Airway epithelial cell (primary cell): ENCODE measurements around a stretch of chr1.

DNA sequence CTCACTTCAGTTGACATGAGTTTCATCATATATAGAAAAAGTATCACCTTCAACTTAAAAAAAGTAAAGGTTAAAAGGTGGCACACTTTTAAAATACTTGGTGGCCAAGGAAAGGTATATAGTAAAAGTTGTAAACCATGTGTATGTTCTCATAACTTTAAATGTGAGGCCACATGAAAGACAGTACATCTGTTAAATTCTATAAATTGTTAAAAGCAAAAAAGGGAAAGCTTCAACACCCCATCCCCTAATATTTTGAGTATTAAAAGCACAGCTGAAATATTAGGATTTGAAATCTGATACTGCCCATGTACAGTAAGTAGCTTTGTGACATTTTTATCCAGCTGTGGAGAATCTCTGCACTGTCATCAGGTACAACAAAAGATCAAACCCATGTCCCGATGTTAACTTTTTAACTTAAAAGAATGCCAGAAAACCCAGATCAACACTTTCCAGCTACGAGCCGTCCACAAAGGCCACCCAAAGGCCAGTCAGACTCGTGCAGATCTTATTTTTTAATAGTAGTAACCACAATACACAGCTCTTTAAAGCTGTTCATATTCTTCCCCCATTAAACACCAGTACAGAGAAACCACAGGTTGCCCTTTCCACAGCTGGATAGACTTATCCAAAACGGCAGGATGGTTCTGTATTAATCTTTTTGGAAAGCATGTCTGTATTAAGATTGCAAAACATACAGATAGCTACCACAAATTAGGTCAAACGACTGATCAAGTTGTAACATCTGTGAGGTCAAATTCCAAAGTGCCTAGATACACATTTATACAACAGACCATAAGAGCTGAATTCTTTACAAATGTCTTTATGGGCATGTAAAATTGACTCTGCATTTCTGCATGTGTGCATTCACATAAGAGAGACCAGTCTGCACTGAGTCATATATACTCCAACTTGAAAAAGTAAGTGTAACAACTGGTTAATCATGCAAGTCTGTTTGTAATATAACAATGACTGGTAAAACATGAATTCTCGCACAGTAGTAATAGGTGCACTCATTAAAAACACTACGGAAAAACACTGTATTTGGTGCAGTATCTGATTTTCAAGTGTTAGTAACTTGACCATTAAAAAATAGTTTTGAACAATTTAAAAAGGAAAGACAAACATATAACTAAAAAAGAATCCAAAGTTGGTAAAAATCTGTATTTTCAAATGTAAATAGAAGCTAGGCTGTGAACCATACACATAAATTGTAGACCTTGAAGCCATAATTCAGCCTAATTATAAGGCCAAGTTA is 5.1 kb downstream of the IRF2BP2 start:
- RAMPAGE, long total RNA, result no peak

DNA sequence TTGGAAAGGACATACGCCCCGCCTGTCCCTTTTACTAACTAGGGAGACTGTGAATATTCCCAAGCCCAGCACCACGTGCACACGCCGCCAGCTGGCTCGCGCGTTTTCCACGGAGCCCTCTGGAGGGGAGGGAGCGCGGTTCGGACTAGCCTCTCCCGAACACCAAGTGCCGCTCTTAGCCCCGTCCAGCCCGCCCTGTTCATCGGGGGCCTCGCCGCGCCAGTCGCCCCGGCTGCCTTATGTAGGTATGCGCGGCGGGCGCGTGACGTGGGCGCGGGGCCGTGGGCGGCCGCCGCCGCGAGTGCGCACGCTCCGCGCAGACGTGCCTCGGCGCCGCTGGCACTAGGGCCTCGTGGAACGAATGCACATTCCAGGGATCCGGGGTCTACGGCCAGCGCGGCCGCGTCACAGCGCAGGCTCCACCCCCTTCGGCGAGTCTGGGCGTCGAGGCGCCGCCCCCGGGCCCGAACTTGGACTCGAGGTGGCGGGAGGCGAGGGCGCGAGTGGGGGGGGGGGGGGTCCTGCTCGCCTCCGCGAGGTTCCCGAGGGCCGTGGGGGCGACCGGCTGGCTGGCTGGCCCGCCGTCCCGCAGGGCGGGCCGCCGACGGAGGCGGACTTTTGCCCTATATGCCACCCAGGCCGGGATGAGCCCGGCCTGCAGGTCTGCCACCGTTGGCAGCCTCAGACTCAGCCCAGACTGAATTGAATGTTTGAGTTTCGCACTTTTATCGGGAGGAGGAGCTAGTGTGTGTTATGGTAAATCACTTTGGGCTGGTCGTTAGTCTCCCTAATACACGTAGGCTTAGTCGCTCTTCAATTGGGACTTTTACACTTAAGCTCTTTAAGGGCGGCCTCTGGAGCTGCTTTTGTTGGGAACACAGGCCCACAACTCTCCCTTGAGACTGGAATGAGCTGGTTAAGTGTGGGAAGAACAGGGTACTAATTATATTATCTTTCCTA is 968 bp upstream of the IRF2BP2 start:
- RAMPAGE, long total RNA, result start-site peak on the minus strand centred at position 221 of the sequence, 76 bp wide, 88 and 47 reads in 2 replicates

DNA sequence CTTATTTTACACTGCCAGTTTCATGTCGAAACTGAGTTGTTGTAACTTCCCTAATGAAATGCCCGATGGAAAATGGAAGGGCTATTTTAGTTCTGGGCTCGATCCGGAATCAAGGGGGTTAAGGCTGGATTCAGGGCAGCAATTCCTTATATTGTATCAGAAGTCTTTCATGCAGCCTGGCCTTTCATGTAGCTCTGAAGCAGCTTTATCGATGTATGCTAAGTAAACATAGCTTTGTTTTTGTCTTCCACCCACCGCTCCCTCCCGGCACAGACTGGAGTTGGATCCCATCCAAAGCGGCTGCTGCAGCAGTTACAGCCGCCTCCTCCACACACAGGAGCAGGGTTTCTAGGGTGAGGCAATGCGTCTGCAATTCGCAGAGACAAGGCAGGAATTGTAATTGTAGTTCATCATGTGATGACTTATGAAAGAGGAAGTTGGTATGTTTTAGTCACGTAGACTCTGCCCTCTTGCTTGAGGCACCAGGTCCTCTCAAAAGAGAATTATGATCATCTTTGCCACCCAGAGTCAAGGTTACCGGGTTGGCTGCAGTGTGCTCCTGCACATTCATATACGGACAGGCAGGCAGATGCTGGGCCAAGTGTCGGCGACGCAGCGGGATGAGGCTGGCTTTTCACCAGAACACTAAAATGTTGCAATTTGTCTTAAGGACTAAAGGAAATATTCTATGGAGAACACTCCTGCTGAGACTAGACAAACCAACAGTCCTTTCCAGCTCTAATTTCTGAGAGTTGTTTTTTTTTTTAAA is 2.6 kb upstream of the IRF2BP2 start:
- RAMPAGE, long total RNA, result start-site peak on the plus strand centred at position 516 of the sequence, 20 bp wide, 12 and 10 reads in 2 replicates

DNA sequence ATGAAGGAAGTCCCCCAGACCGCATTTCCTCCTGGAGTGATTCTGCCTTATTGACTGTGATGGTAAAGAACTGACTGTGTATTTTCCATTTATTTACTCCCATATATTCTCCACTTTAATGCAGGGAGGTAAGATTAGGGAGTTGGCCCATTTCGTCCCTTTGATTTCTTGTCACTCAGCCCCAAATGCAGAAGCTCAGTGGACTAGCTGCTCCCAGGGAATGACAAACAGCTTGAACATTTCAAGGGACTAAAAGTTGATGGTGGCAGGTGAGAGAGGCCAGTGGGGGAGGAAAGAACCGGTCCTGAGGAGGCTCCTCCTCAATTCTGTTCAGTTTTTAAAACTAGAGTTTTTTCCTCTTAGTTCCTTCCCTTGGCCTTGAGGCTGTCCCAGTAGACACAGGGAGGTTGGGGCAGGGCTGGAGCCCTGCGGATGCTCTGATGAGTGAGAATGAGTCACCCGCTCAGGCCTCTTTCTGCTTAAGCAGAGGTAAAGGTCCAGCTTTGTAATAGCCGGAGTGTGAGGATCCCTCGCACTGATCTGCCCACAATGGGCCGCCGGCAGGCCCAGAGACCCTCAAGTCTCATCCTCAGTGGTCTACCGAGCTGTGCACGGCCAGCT is 49.4 kb upstream of the IRF2BP2 start:
- RAMPAGE, long total RNA, result no peak

GRCh38 chr1:234718873-234719428 is 109.0 kb upstream of the IRF2BP2 start:
- RAMPAGE, long total RNA, result no peak

DNA sequence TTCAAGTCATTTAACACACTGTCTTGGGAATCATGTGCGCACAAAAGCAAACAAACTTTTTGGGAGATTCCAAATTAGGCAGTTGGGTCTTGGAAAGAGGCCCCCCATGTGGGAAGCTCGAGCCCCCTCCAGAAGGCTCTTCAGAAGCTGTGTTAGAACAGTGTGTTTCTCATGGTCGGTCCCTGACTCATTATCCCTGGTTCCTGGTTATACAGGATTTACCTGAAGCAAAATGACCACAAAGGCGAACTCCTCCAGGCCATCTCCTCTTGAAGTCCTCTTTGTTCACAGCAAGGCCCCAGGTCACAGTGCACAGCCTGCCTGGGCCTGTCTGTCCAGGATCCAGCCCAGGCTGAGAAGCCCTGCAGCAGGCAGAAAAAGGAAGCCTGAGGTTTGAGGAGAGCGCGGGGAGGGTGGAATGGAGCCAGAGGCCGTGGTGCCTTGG is 136.7 kb upstream of the IRF2BP2 start:
- RAMPAGE, long total RNA, result no peak

- RAMPAGE, long total RNA, result no peak
These were observed 160.2 kb upstream of the IRF2BP2 start for GRCh38 chr1:234770064-234770665.

- RAMPAGE, long total RNA, result no peak
These were observed 164.9 kb upstream of the IRF2BP2 start for GRCh38 chr1:234774717-234775421.

- RAMPAGE, long total RNA, result no peak
These were observed 232.7 kb upstream of the IRF2BP2 start for GRCh38 chr1:234842427-234843399.

- RAMPAGE, long total RNA, result no peak
These were observed 234.5 kb upstream of the IRF2BP2 start for GRCh38 chr1:234844312-234845017.

DNA sequence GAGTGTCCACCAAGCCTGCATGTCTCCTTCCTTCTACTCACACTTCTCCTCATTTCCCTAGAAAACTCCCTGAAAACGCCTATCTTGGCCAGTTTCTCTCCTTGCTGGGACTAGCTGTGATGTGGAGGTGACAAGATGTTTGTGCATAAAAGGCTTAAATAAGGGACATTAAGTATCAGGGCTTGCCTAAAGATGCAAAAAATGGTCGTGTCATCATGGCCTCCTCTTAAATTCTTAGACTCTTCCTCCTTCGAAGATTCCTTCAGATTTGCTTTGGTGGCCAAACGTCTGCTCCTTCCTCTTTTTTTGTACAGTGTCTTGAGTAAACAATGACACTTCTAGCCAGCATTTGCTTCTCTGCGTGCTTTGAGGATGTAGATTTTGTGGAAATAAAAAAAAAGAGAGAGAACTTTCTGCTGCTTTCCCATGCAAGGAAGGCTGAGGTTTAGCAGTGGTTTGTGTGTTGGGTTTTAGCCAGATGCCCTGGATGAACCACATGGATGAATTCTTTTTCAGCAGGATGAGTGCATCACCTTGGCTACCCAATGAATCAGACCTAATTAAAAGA is 239.2 kb upstream of the IRF2BP2 start:
- RAMPAGE, long total RNA, result no peak

- RAMPAGE, long total RNA, result no peak
These were observed 210.3 kb downstream of the TOMM20 start for GRCh38 chr1:234917984-234919030.

GRCh38 chr1:234924521-234925271 is 203.9 kb downstream of the TOMM20 start:
- RAMPAGE, long total RNA, result no peak

DNA sequence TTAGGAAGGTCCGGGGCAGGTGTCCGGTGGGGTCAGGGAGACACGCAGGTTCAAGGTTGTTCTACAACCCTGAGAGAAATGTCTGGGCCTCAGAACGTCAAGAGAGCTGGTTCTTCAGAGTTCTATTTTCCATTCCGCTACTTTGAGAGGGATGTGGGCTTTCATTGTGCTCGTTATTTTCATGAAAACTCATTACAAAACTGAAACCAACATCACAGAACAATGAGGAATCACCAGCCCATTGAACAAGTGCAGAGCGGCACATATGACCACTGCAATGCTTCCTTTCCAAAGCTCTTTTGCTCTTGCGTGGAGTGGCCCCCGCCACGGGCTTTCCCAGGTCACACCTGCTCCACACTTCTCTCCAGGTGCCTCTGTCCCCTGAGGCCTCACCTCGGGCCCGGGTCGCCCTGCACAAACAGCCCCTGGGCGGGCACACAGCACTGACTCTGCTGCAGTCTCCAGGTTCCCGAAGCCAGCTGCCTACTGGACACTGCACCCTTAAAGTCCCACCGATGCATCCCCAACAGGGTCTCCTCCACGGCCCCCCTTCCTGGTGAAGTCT is 201.8 kb downstream of the TOMM20 start:
- RAMPAGE, long total RNA, result no peak

DNA sequence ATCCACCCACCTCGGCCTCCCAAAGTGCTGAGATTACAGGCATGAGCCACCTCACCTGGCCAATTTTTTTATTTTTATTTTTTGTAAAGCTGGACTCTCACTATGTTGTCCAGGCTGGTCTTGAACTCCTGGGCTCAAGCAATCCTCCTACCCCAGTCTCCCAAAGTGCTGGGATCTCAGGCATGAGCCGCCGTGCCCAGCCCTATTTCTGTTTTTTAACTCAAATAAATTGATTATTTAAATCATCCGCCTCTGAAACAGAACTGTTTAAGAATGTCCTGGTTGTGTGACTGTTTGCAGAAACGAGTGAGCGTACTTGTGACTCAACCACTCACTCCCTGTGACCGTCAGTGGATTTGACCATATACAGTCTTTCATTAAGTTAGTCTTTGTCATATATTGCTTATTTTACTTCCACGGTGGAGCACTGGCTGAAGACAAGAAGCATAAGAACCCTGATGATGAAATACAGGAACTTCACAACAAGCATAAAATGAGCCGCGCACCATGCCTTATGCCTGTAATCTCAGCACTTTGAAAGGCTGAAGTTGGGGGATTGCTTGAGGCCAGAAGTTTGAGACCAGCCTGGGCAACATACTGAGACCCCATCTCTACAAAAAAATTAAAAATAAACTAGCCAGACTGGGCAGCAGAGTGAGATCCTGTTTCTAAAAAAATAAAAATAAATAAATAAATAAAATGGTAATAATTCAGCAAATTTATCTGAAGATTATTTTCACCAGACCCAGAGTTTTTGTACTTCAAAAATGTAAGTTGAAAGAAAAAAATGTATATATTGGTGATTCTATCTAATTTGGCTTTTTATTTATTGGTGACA is 194.0 kb downstream of the TOMM20 start:
- RAMPAGE, long total RNA, result no peak

GRCh38 chr1:234987268-234987947 is 141.2 kb downstream of the TOMM20 start:
- RAMPAGE, long total RNA, result no peak

DNA sequence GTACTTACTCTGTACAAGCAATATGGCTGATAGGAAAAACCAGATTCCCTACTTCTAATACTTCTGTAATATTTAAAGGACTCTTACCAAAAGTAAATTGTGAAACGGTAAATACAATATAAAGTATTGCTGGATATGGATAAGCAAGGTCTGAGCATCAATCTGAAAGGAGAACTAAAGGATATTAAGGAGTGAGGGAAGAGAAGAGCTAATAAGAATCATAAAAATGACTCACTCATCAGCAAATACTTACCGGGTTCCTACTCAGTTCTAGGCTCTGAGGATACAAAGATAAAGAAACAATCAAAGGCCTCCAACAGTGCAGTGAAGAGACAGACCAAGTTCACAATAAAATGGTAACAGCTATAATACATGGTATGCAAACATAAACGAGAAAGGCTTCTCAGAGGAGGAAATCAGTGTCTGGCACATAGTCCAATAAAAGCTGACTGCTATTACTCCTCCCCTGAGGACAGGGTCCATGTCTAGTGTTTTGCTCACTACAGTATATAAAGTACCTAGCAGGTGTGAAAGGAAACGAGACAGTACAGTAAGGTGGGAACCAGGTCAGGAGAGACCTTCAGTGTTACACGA is 4.4 kb downstream of the RBM34 start:
- RAMPAGE, long total RNA, result no peak

- RAMPAGE, long total RNA, result no peak
These were observed 49.9 kb downstream of the ARID4B start for GRCh38 chr1:235277911-235278686.

DNA sequence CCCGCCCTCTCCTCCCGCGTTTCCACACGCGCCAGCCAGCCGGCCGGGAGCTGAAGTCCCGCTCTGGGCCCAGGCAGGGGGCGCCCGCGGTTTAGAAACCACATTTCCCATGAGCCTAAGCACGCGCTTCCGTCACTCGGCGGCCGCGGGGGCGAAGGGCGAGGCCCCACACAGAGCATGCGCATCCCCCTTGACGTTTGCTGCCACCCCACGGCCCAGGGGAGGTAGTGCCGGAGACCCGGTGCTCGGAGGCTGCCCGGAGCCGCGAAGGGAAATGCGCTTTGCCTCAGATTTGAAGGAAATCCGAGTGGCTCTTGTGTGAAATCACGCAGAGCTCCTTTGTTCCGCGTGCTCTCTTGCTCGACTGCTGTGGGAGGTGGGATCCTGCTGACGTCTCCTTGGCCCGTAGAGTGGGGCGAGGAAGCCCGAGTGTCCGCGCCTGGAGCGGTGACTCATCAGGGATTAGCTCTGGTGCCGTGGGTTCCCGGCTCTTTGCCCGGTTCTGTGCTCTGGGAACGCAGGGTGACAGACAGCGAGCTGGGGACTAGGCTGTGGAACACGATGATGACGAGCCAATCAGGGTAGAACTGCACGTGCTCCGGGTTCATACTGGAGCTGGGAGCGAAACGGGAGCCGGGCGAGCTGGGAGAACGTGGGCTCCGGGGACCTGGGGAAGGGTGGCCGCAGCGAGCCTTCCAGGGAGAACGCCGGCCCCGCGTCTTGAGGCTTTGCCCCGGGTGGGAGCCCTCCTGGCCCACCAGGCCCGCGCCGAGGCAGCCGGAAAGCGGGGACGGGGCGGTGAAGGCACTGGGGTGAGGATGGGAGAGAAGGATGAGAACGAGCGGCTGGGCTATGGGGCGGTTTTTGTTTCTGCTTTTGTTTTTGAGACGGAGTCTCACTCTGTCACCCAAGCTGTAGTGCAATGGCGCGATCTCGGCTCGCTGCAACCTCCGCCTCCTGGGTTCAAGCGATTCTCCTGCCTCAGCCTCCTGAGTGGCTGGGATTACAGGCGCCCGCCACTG is 581 bp upstream of the B3GALNT2 start:
- RAMPAGE, long total RNA, result no peak

- RAMPAGE, long total RNA, result no peak
These were observed 719 bp upstream of the GNG4 start for GRCh38 chr1:235650129-235650876.